Duodenum (tissue), 1 donor: ENCODE data around the gene PPP1R2B.

- PRO-cap = no peak
These were observed 44.3 kb downstream of the LARP1 start for GRCh38 chr5:154799429-154799867.

DNA sequence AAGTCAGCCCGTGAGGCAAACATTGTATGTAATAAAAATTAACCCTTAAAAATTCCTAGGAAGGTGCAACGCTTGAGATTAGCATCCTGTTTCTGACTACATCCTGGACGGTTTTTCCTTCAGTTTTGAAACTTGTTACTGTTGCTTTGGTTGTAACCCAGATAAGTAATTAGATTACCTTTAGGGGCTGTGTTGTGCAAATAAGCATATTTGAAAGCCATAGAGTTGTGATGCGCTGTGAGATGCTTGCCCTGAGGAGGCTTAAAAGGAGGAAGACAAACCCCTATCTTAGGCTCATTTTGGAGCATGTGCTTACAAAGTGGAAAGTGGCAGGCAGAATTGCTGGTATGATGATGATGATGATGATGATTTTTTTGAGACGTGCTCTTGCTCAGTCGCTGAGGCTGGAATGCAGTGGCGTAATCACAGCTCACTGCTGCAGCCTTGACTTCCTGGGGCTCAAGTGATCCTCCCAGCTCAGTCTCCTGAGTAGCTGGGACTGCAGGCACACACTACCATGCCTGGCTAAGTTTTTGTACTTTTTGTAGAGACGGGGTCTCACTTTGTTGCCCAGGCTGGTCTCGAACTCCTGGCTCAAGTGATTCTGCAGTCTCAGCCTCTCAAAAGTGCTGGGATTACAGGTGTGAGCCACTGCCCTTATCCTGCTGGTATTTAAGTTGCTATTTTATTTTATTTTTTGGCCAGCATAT is 1.7 kb downstream of the CNOT8 start:
- PRO-cap = no peak

DNA sequence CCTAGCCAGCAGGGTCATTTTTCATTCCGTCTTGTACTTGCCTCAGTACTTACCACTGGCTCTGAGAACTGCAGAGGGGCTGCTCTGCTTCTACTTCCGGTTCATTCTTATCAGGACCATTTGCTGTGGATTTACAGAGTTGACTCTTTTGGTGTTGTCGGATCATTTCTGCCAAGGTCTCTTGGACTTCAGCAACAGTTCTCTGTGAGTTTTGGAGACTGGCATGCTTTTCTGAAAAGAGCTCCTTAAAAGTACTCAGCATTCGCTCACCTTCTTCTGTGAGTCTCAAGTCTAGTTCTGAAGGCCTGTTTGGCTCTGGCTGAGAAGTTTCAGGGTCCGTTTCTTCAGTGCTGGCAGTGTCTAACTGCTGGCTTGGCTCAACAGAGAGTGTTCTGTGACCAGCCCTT is 32.8 kb downstream of the CNOT8 start:
- PRO-cap = no peak

DNA sequence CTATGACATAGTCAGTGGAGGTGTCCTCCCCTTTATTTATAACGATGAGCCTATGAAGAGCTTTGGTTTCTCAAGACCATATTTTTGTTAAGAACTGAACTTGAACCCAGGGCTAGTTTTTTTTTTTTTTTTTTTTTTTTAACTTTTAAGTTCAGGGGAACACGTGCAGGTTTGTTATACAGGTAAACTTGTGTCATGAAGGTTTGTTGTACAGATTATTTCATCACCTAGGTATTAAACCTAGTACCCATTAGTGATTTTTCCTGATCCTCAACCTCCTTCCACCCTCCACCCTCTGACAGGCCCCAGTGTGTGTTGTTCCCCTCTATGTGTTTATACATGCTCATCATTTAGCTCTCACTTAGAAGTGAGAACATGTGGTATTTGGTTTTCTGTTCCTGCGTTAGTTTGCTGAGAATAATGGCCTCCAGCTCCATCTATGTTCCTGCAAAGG is 123.4 kb downstream of the KIF4B start:
- PRO-cap = no peak

DNA sequence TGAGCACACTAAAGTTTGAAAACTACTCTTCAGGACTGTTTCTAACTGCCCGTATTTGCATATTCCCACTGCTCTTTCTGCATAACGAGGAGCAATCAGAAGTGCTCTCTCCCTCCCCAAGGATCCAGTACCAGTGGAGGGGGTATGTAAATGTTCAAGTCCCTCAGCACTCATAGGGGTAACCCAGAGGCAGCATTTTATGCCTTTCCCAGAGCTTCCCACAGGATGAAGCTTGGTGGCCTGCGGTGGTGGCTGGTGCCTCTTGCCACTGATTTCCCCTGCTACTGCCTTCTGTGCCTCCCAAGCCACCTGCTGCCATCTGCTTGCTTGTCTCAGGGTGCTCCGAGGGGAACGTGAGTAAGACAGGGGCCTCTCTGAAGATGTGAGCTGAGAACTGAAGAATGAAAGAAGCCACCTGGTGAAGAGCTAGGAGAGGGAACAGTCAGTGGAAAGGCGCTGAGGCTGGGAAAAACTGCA is 30.0 kb upstream of the PPP1R2B start:
- PRO-cap = no peak

GRCh38 chr5:156834915-156835353 is 15.2 kb upstream of the PPP1R2B start:
- PRO-cap = no peak

- PRO-cap = no peak
These were observed at the start of gene PPP1R2B for GRCh38 chr5:156850135-156850708. TSS of gene PPP1R2B (plus strand) at chr5:156850295.

- PRO-cap = no peak
These were observed 1.6 kb downstream of the ITK start for GRCh38 chr5:157182162-157182632.

DNA sequence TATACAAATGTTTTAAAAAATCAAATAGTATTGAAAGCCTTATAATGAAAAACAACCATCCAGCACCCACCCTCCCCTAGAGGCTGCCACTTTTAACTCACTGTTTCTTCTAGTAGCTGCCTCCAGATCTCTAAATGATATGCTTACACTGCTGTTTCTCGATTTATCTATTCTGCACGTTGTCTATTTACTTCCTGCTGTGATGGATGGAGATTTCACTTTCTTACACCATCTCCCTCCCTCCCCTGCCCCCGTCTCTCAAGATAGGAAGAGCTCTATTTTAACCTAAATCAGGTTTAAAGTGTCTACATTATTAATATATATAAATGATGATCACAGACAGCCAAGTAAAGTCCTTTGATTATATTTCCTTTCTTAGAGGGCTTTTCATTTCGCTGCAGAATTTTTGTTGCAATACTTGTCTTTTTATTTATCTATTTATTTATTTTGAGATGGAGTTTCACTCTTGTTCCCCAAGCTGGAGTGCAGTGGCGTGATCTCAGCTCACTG is 6.6 kb downstream of the CYFIP2 start:
- PRO-cap = no peak

- PRO-cap = no peak
These were observed 36.0 kb downstream of the FNDC9 start for GRCh38 chr5:157309357-157310037.

DNA sequence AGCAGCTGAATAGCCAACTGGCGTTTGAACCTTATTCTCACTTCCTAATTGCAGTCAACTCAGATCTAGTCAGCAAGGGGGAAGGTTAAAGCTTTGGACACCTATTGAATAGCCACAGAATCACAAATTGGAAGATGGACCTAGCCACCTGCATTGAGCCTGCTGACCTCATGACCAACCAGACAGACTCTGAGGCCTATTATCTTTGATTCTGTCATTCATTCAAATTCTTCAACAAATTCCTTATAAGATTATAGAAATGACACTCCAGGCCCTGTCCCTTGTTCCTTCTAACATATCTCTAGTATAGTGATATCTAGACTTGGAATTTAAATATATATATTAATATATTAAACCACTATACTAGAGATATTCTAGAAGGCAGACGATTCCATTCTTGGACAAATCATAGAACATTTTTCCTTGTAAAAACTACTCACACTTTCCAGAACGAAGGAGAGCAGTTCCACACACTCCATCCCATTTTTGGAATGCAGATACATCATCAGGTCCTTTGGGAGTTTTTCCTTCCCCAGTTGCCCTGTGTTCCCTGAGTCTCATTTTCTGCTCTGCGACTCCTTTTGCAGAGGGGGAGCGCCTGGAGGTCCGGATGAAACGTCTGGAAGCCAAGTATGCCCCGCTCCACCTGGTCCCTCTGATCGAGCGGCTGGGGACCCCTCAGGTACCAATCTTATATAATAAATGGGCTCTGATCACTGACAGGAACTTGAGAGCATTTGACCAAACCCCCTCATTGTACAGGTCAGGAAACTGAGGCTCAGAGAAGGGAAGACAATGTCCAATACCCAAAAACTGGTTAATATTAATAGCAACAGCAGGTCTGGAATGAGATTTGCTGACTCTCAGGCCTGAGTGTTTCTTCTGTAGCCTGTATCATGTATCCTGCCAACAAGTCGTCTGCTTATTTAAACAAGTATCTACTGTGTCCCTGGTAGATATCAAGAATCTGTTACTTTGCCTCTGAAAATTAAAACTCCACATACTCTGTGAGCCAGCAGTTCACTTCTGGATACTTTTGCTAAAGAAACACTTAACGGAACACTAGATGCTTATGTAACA is 37.5 kb upstream of the FNDC9 start:
- PRO-cap = no peak

DNA sequence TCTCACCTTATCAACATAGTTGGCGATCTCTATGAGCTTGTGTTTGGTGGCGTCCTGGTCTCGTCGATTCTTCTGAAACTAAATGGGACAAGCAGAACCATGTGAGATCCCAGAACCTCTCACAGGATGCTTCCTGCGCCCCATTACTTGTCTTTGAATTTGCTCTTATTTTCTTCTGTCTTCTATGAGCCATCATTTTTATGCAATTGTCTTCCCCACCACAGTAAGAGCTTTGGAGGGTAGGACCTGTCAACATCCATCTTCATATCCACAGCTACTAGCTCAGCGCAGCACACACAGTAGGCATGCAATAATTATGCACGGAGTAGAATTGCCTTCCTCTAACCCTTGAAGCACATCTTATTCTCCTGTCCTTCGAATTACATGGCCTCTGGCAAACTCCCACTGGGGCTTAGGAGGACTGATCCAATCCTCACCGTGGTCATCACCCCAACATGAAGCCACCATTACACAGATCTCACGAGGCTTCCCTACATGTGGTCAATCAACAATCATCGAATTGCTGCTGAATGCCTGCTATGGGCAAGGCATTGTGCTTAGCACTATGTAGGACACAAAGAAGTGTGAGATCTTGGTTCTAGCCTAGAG is 53.5 kb downstream of the NIPAL4 start:
- PRO-cap = no peak

DNA sequence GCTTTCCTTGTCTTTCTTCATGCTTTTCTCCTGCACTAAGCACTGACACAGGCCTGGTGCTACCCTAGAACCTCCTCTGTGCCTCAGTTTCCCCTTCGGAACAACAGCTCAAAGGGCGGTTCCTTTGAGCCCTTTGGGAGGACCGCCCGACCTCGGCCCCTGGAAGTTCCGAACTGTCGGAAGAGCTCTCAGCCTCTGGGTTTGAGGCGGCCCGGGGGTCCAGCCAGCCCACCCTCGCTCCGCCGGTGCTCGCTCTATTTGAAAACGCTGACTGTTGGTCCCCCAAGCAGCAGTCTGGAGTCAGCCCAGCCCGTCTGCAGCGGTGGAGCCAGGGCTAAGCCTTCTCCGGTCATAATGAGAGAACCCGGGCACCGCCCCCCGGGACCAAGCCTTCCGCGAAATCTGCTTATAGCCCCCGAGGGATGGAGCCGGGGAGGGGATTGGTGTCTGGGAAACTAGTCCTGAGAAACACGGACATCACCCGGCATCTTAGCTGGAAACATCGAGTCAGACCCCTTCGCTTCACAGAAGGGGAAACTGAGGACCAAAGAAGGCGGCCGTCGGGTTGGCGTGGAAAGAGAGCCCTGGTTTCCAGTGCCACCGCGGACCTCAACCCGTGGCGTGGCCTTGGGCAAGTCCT is 1.1 kb downstream of the ADAM19 start:
- PRO-cap = no peak

DNA sequence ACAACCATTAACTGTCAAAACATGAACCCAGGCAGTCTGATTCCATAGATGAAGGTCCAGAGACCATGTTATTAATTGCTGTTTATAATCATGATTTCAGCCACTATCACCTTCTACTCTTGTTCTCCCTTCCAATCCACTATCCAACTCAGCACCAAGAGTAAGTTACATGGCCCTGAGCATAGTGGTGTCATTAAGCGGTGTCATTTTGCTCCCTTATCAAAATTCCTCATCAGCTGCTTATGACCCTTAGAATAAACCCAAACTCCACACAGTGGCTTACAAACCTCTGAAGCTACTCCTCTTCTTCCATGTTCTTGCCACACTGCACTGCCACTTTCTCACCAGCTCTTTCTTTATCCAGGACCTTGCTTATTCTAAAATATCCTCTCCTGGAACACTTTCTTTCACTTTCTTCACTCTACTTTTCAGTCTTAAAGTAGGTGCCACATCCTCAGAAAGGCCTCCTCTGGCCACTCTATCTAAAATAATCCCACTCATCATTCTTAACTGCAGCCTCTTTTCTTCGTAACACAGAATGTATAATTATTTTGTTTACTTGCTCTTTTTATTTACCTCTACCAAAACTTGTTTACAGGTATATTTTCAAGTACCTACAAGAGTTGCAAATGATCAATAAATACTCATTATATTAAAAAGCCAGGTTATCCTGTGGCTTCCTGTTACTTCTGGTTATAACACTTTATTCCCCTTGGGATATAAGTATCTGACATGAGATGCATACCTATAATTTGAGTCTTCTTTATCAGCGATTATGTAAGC is 22.4 kb downstream of the CLINT1 start:
- PRO-cap = no peak

DNA sequence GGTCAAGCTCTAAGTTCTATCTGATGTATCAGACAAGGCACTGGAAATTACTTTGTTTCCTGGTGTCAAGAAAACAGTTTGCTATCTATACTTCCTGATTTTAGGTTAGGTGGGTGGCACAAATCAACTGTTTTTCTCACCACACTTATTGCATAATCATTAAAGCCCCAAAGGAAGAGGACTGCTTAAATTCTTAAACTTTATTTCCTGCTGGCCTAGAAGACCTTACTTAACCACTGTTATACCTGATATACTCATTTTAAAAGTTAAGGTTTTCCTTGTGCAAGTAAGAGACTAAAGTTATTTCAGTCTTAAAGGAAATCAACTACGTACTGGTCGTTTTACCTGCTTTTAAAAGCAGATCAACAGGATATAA is 1.2 kb downstream of the CLINT1 start:
- PRO-cap = no peak

- PRO-cap = no peak
These were observed 2.3 kb upstream of the CLINT1 start for GRCh38 chr5:157861166-157861635.

DNA sequence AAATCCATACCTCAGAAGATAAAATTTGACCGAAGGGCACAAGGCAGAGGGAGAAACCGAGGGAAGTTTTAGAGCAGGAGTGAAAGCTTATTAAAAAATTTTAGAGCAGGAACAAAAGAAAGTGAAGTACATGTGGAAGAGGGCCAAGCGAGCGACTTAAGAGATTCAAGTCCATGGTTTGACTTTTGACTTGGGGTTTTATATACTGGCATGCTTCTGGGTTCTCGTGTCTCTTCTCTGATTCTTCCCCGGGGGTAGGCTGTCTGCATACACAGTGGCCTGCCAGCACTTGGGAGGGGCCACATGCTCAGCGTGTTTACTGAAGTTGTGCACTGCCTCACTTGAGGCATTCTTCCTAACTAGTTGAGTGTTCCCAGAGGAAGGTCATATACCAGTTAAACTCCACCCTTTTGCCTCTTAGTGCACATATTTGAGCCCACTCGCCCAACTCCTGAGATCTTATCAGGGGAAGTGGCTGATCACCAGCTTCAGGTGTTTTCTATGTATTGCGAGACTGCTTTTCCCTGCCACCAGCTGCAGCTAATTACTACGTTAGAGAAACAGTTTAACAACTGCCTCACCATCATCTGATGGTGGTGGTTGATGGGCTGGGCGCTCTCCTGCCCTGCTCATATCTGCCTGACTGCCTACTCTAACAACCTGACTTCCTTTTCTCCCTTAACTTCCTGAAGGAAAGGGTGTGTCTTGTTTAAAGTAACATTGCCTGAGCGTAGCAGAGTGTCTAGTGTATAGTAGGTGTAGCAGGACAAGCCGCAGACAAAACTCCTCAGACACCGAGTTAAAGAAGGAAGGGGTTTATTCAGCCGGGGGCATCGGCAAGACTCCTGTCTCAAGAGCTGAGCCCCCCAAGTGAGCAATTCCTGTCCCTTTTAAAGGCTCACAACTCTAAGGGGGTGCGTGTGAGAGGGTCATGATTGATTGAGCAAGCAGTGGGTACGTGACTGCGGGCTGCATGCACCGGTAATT is 60.0 kb upstream of the CLINT1 start:
- PRO-cap = no peak

DNA sequence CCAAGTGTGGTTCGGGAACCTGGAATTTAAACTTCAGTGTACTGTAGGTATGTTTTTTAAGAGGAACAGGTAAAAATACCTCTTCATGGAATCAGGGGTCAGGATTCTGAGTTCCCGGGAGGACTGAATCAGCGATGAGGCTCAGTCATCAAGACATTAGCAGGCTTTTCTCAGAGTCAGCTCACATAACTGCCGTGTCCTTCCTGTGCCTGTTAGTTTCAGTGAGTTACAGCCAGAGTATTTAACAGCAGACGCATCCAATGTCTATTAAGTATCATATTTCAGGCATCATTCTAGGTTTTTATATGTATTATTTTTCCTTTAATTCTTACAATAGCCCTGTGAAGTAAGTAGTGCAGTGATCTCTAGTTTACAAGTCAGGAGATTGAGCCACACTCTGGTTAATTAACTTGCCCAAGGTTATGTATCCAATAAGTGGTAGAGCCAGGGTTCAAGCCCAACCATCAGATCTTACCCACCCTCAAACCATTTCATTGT is 260.9 kb upstream of the CLINT1 start:
- PRO-cap = no peak

DNA sequence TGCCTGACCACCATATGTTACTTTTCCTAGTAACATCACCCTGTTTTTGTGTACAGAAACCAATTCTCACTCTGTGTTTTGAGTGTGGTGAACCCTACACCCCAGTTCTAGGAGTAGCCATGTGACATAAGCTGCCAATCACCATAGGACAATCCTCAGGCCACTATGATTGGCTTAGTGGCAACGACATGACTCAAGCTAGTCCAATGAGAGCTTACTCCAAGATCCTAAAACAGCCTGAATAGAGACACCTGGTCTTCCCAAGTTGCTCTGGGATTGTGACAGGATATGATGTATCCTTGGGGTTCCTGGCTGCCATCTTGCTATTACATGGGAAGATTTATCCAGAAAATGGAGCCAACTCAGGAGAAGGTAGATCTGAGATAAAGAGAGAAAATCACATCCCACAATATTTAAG is 572.9 kb upstream of the CLINT1 start:
- PRO-cap = no peak

GRCh38 chr5:158803091-158803769 is 296.5 kb downstream of the EBF1 start:
- PRO-cap = no peak